ENCODE results near the gene LGALS16.

GRCh38 chr19:39397207-39398220 is 6.3 kb downstream of the MED29 start:
- PRO-cap: bidirectional peak, plus-strand start at chr19:39397964, minus-strand start at chr19:39397889

GRCh38 chr19:39416516-39417068 is 4.1 kb downstream of the PLEKHG2 start:
- PRO-cap: no peak

DNA sequence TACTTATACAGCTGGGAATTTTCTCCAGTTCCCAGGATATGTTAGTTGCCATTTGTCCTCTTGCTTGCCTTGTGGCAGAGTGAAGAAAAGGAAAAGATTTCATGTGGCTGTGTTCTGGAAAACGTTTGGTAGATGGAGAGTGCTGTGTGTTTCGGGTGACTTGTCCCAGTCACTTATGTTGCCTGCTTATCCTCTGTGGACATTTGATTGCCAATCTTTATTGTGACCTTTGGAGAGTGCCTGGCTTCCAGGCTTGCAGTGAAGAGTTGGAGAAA is 2.6 kb downstream of the SUPT5H start:
- PRO-cap: no peak

- PRO-cap: no peak
Measured at GRCh38 chr19:39453065-39453590, 7.7 kb downstream of the SUPT5H start.

DNA sequence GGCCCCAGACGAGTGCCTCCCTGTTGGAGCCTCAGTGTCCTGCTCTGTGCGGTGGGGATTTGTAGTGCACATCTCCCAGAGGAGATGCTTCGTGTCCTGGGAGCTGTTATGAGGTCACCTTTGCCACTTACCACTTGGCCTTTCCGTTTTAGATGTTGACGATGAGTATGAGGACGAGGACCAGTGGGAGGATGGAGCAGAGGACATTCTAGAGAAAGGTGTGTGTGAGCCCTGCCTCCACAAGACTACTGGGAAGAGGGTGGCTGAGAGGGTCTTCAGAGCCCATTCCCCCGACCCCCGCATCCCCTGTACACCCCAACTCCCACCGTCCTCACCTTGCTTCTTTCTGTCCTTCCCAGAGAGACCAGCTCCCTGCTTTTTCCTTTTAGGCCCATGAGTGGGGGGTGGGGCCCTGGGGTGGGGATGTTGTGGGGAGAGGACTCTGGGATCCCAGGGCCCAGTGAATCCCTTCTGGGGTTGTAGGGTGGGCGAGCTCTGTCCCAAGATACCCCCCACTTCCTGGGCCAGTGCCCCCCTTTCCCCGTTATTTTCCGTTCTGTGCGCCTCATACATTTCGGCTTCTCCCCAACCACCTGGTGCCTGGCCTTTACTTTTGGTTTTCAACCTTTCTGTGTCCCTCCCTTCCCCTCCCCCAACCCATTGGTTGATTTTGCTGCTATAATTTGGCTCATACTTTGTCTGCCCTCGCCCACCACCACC is 12.3 kb downstream of the SUPT5H start:
- PRO-cap: no peak

DNA sequence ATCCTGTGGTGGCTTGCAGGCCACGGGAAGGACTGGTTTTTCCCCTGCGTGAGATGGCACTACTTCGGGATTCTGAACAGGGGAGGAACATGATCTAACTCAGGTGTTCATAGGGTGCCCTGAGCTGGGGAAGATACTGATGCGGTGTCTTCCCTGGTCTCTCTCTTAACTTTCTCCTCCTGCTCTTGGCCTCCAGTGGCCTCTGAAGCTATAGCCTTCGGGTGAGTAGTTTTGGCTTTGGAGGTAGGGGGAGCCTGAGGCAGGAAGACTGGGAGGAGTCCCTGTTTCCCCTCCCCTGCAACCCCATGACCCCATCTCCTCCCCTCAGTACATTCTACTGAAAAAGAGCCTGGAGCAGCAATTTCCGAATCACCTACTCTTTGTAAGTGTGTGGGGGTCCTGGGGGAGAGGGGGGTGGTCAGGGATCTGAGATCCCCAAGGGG is 3.5 kb downstream of the SELENOV start:
- PRO-cap: no peak

GRCh38 chr19:39655703-39656156 is at the start of gene LGALS16:
Gene LGALS16, plus strand, starts transcription at chr19:39655913.
- PRO-cap: no peak

- PRO-cap: no peak
Measured at GRCh38 chr19:39877333-39878033, 31.3 kb upstream of the FBL start.

DNA sequence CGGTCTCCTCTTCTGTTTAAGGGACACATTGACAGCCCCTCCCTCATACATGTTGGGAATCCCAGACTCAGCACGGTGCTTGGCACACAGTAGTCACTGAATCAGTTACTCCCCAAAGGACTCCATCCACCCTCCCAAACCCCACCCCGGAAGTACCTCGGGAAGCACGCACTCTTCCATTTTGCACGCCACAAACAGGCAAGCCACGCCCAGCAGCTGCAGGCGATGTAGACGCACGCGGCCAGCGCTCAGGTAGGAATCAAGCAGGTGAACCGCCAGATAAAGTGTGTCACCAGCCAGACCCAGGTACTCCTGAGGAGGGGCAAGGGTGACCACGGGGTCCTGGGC is 2.2 kb downstream of the CCNP start:
- PRO-cap: no peak

- PRO-cap: no peak
Measured at GRCh38 chr19:40252057-40252518, 25.6 kb upstream of the CCNP start.

DNA sequence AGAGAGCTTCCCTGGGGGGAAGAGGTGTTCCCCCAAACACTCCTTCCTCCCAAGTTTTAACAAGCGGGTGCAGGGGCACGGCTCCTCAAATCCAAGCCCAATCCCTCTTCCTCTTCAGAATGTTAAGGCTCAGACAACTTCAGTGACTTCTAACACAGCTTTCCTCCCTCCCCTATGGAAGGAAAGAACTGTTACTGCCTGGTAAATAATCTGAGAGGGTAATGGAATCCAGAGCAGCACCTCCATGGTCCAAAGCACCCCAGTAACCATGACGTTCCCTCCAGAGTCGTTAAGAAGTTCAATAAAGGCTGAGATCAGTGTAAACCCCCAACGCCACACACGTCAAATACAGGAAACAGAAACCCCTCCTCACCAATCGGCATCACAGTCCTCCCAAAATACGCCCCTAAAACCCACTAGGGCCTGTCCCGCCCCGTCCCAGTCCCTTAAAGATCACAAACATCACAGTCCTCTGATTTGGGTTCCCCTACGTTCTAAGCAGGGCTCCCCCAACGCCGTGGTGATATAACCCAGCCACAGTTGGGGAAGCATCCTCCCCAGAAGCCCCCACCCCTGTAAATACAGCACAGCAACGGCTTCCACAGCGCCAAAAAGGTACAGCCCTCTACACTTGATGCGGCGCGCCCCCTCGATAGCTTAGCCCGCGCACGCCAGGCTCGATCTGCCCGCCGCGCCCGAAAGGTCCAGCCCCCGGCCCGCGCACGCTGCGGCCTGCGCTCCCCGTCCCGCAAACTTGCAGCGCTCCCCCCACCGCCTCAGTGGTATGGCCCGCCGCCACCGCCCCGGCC is 747 bp downstream of the AKT2 start:
- PRO-cap: bidirectional peak, plus-strand start at position 436 of the sequence, minus-strand start at position 291 of the sequence; unidirectional peak, minus-strand start at position 756 of the sequence

DNA sequence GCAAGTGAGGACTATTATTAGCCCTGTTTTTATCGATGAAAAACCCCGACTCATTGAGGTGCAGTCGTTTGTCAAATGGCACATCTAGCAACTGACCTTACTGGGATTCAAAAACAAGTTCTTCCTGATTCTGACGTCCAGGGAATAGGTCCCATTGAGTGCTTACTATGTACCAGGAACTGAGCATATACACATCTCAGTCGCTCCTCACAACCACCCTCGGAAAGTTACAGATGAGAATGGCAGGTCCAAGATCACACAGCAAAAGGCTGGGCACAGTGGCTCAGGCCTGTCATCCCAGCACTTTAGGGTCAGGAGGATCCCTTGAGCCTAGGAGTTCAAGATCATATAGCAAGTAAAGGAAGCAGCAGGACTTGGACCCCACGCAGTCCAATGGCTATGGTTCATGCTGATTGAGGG is 3.6 kb downstream of the C19orf47 start:
- PRO-cap: no peak

DNA sequence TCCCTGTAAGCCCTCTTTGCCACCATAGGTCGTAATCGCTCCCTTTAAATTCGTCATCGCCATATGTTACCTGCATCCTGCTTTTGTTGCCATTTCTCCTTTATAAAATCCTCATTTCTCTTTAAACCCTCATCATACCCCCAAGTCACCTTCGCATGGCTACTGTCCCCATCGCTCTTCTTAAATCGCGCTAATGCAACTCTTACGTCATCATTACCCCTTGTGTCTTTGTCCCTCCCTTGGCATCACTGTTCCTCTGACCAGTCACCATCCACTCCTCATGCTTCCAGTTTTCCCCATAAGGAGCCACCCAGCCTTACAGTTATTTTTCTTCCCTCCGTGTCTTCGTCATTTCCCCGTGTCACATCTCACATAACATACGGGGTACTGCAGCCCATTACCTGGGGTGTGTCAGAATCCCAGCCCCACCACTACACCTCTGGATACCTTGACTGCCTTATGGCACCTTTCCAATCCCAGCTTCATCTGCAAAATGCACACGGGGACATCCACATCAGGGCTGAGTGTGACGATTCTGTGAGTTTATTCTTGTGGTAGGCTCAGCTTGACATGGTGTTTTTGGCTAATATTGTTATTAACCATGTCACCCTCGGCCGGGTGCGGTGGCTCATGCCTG is 688 bp downstream of the PLD3 start:
- PRO-cap: unidirectional peak, minus-strand start at position 187 of the sequence

DNA sequence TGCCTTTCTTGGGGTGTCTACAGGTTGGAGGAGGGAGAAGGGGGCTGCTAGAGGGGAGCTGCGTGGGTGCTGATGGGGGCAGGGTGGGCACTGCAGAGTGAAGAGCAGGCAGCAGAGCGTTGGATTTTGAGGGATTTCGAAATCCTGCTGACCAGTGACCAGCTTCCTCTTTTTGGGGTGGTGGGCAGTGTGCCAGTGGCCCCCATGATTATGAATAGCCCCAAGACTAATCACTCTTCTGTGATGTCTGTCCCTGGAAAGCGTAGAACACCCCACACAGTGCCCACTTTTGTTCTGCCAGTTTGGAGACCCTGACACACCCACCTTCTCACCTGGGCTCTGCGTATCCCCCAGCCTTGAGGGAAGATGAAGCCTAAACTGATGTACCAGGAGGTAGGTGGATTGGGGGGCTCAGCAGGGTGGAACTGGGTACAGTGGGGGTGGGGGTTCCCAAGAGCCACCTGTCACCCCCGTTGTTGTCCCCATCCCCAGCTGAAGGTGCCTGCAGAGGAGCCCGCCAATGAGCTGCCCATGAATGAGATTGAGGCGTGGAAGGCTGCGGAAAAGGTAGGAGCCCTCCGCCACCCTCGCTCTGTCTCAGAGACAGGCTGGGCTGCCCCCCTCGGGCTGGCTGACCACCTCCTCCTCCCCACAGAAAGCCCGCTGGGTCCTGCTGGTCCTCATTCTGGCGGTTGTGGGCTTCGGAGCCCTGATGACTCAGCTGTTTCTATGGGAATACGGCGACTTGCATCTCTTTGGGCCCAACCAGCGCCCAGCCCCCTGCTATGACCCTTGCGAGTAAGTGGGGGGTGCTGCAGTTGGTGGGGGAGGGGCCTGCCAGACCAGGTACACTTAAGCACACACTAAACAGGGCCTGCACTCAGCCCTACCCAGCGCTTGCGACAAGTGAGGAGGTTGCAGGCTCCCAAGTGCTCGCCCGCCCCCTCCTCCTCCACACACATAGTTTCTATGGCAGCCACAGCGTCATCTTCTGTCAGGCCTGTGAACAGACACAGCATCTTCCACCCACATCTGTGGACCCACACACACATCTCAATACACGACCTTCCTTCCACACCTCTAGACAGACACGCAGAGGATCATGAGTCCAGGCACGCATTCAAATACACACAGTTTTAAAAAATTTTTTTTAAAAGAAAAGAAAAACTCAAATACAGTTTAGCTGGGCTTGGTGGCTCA is 18.0 kb downstream of the PLD3 start:
- PRO-cap: no peak

GRCh38 chr19:40403313-40403850 is 9.8 kb downstream of the PRX start:
- PRO-cap: bidirectional peak, plus-strand start at chr19:40403714, minus-strand start at chr19:40403552

DNA sequence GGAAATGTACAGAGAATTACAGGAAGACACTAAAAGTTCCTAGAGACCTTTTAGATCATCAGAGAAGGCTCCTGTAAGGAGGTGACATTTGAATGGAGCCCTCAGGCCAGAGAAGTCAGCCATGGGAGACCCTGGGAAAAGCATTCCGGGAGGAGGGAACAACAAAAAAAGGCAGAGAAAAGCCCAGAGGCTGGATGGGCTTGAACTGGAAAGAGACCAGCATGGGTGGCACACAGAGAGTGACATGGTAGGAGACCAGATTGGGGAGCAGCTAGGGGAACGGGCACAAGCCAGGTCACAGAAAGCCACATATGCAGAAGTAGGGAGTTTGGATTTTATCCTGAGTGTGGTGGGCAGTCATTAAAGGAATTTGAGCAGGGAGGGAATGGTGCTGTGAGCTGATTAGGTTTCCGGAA is 1.2 kb downstream of the SERTAD1 start:
- PRO-cap: no peak

DNA sequence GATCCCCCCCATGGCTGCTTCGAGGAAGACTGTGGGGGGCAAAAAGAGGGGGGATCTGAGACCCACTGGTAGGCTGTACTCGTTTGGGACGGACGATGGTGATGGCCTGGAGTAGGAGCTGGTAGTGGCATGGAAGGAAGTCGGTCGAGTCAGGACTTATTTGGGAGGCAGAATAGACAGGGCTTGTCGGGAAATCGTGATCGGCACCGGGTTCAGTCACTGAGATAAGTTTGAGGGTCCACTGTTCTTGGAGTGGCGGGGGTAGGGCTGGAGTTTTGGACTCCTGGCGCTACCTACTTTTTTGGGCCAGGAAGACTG is 869 bp downstream of the SERTAD1 start:
- PRO-cap: no peak

GRCh38 chr19:40440095-40440794 is 3.9 kb downstream of the SERTAD3 start:
- PRO-cap: no peak

GRCh38 chr19:40461416-40462425 is 3.8 kb downstream of the BLVRB start:
- PRO-cap: no peak

GRCh38 chr19:40594149-40595330 is 6.6 kb upstream of the LTBP4 start:
- PRO-cap: no peak

Data from pulmonary lymph node (tissue), 1 donor.